Fibroblast of the aortic adventitia (primary cell): ENCODE data around the gene HOOK1.

- CAGE, long polyA plus RNA = no peak
Measured at GRCh38 chr1:58893351-58893931, 109.6 kb upstream of the JUN start.

- CAGE, long polyA plus RNA = no peak
Measured at GRCh38 chr1:58955008-58955354, 171.1 kb upstream of the JUN start.

GRCh38 chr1:58982585-58983002 lies 198.7 kb upstream of the JUN start:
- CAGE, long polyA plus RNA = no peak

- CAGE, long polyA plus RNA = no peak
Measured at GRCh38 chr1:59013092-59014213, 229.6 kb upstream of the JUN start.

DNA sequence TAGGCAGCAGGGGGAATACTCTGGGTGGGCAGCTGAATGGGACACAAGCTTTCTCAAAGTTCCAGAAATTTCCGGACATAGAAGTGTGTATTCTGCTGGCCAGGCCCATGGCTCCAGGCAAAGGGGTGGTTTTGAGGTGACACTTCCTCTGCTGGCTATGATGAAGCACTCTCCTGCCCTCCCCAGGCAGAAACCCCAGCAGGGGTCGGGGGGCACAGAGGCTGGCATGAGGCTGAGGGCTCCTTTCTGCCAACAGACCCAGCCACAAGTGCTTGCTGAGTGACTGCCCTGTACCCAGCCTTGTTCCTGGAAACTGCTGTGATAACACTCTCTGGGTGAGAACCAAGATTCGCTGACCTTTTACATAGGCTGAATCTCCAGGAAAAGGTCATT lies 155.7 kb upstream of the FGGY start:
- CAGE, long polyA plus RNA = no peak

DNA sequence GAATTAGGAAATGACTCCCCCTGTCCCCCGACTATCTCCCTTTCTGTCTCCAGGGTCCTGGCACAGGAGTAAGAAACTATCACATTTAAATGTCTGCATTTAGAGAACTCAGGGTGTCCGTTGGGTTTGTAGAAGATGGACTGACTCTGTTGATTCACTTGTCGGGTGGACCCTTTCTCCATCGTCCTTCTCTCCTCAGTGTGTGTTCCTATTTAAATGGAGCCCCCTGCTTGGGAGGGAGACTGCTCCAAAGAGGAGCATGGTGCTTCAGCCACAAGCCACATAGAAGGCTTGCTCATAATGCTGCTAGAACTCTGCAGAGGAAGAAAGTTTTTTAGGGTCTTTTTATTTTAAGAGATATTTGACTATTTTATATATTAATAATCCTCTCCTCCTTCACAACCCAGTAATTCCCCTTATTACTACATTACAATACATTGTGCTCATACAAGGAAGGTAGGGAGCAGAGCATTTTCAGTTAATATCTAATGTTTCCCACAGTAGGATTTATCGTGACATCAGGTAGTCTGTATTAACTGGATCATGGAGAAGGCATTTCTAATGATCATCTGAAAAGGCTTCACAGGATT lies 13.7 kb downstream of the FGGY start:
- CAGE, long polyA plus RNA = no peak

GRCh38 chr1:59391080-59391668 lies 94.3 kb downstream of the FGGY start:
- CAGE, long polyA plus RNA = no peak

- CAGE, long polyA plus RNA = no peak
Measured at GRCh38 chr1:59515253-59515816, 218.4 kb downstream of the FGGY start.

- CAGE, long polyA plus RNA = no peak
Measured at GRCh38 chr1:59761544-59761981, 53.2 kb upstream of the HOOK1 start.

DNA sequence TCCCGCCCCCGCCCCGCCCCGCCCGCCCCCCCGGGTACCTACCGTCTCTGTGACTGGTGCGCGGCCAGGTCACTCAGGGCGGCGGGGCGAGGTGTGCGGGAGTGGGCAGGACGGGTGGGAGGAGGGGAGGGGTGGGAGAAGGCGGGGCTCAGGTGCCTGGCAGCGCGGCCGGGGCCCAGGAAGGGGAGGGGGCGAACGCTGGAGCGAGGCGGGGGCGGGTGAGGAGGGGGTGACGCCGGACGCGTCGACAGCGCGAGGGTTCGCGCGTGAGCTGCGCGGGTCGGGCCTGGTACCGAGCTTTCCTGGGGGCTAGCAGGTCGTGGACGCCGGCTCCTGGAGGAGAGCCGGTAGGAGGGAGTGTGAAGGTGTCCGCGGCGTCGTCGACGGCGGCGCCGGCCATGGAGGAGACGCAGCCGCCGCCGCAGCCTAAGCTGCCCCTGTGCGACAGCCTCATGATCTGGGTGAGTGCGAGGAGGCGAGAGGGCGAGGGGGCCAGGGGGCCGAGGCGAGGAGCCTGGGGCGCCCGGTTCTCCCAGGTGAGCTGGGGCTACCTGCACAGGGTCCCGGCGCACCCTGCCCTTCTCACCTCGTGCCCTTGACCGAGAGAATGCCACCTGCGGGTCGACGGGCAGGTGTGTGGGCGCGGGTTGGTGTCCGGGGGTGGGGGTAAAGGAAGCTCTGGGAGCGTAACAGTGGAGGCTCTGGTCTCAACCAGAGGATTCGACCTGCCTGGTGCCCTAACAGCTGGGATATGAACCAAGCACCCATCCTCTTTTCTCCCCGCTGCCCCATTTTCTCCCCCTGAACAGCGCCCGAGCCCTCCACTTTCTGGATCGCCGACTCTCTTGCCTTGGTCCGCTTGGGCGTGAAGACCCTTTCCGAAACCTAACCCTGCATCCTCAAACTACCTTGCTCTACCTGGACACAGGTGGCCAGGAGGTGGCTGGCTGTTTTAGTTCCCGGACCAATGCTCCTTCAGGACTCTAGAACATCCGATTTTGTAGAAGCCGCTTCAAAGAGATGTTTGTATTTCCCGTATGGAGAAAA lies at the start of gene HOOK1:
TSS of gene HOOK1 (plus strand) at position 230 of the 1,047 bp plus-strand sequence.
- CAGE, long polyA plus RNA = no peak

DNA sequence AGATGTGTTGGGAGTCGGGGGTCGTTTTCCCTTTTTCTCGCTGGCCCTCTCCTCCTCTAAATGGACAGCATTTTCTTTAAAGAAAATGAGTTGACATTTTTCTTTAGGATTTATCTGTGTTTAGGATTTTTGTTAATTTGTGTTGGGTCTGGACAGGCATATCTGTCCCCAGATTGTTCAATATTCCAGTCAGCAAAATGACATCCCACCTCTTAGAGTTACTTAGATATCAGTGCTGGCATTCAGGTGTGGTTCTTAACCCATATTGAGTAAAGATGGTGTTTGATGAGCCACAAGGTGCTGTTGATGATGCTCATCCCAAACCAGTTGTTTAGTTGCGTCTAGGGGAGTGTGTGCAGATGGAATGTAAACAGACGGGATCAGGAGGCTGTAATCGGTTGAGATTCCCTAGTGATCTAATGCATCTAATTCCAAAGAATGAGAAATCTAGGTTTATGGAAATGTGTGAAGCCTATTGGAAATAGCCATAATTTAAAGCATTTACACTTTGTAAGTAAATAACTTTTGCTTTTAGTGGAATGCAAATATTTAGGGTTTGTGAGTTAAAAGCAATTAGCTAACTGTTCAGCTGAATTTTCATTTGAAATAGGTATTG lies 1.1 kb downstream of the HOOK1 start:
- CAGE, long polyA plus RNA = no peak

- CAGE, long polyA plus RNA = no peak
Measured at GRCh38 chr1:60489867-60490903, 416.6 kb upstream of the C1orf87 start.

DNA sequence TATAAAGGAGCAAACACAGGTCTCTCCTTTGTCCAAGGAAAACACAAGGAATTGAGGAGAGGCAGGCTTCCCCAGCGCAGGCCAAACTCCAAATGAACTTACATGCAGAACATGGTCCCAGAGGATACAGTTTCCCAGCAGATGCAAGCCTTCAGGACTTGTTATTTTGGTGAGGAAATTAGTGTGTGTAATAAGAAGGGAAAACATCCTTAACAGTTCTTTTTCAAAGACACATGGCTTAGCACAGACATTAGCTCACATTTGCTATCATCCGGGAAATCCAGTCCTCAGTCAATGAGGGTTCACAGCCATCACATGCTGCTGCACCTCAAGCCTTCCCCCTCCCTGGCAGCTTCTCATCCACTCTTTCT lies 98.0 kb upstream of the NFIA start:
- CAGE, long polyA plus RNA = no peak

- CAGE, long polyA plus RNA = no peak
Measured at GRCh38 chr1:60990212-60990525, 92.2 kb upstream of the NFIA start.

- CAGE, long polyA plus RNA = no peak
Measured at GRCh38 chr1:61100861-61102237, 19.0 kb downstream of the NFIA start.

GRCh38 chr1:61156840-61157563 lies 74.6 kb downstream of the NFIA start:
- CAGE, long polyA plus RNA = no peak

GRCh38 chr1:61198597-61199007 lies 116.2 kb downstream of the NFIA start:
- CAGE, long polyA plus RNA = no peak

- CAGE, long polyA plus RNA = no peak
Measured at GRCh38 chr1:61461756-61462400, 263.1 kb downstream of the TM2D1 start.

GRCh38 chr1:61742997-61743417 lies 727 bp downstream of the PATJ start:
- CAGE, long polyA plus RNA = no peak

DNA sequence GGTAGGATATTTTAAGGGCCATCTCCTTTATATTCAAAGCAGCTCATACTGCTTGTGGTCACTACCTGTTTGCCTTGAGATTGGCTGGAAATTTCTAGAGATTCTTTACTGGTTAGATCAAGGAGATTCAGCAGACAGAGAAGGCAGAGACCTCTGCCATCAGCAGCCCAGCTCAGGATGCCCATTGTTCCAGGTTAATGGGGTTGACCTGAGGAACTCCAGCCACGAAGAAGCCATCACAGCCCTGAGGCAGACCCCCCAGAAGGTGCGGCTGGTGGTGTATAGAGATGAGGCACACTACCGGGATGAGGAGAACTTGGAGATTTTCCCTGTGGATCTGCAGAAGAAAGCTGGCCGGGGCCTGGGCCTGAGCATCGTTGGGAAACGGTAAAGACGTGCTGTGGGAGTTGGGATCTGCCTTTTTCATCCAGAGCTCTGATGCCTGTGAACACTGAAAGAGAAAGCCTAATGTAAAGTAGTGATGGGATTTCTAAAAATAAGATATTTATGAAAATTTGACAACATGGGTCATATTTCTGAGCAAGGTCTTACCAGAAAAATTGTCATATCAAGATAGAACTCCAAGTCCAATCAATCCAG lies 80.7 kb upstream of the L1TD1 start:
- CAGE, long polyA plus RNA = no peak